ENCODE measurements around a stretch of chr20.

DNA sequence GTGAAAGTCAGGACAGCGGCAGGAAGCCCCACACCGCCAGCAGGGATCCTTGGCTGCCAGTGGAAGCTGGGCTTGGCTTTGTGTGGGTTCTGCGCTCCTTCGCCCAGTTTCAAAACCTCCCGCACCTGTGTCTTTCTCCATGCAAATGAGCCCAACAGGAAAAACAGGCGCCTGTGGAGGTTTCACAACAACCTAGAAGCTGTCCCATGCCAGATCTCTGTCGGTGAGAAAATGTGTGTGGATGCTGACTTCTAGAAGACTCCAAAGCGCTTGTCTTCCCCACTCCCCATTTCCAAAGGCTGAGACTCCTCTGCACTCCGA is 291.6 kb downstream of the BMP7 start:
- PRO-cap: no peak

DNA sequence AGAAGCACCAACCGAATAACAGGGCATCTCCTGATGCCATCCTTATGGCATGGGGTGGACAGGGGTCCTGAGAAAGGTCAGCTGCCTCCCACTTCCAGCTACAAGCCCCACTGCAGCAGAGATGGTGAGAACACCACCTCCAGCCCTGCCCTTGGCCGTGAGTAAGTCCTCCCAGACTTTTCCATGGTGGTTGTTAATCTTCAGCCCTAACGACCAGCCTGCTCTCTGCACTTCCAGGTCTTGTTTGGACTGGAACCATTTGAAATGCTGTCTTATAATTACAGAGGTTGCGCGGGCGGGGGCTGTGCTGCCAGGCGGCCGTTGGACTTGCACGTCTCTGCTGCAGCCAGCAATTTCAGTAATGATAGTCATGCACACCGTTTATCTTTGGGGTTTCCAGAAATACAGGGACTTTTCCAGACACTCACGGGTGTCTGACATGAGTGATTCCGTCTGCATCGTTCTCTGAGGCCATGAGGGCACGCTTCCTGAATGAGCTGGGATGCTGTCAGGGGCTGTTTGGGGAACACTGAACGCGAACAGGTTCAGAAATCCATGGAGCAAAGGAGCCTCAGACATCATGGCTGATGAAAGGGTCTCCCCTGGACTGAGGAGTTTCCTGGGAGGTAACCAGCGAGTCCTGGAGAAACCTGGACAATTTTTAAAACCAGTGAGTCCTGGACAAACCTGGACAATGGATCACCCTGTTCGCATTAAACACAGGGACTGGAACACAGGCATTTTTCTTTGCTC is 118.1 kb downstream of the BMP7 start:
- PRO-cap: no peak

- PRO-cap: no peak
These were observed 24.9 kb downstream of the BMP7 start for GRCh38 chr20:57241490-57241941.

DNA sequence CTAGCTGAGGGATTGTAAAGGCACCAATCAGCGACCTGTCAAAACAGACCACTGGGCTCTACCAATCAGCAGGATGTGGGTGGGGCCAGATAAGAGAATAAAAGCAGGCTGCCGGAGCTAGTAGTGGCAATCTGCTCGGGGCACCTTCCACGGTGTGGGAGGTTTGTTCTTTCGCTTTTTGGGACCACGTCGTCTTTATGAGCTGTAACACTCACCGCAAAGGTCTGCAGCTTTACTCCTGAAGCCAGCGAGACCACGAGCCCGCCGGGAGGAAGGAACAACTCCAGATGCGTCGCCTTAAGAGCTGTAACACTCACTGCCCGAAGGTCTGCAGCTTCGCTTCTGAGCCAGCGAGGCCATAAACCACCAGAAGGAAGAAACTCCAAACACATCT is 1.9 kb upstream of the RAE1 start:
- PRO-cap: no peak

DNA sequence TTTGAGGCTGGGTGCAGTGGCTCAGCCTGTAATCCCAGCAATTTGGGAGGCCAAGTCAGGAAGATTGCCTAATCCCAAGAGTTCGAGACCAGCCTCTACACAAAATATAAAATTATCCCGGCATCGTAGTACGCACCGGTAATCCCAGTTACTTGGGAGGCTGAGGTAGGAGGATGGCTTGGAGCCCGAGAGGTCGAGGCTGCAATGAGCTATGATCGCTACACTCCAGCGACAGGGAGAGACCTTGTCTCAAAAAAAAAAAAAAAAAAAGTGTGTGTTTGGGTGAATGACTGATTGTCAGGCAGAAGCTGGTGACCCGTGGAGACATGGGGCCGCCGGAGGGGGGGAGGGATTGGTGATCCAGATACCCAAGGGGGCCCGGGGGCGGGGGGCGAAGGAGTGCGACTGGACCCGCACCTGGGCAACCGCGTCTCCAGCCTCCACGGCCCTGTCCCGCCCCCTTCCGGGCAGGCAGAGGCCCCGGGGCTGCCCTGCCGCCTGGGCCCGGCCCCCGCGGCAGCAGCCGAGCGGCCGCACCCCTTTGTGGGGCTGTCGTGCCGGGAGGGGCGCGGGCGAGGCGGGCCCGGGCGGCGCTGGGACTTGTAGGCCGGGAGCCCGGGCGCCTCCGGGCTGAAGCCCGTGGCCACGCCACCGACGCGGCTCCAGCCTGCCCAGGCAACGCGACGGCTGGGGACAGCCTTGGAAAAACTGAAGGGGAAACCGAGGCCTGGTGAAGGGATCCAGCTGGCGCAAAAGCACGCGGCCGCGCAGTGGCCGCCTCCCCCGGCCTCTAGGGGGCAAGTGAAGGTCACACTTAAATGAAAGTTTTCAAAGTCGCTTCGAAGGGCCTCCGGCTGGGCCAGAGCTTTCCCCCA is 2.1 kb upstream of the RBM38 start:
- PRO-cap: no peak

DNA sequence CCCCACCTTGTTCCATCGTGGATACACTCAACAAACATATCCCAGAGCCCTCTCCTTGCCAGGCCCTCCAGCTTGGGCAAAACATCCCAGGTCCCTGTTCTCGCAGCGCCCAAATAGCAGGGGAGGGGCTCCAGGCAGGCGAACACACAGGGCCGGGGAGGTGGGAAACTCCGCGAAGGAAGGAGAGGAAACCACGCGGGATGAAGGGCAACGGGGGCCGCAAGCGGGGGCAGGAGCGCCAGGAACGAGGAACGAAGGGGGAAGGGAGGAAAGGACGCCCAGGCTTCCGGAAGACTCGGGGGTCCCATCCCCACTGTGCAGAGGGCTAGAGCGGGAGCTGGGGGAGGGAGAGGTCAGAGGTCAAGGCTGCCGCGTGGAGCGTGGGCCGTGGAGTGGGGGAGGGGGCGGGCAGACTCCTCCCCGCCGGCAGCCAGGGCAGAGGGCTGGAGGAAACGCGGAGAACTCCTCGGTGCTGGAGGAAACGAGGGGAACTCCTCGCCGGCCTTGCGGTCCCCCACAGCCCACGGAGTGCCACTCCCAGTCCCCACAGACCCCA is 1.4 kb upstream of the RBM38 start:
- PRO-cap: no peak

GRCh38 chr20:57404294-57404517 is 13.0 kb downstream of the RBM38 start:
- PRO-cap: no peak

DNA sequence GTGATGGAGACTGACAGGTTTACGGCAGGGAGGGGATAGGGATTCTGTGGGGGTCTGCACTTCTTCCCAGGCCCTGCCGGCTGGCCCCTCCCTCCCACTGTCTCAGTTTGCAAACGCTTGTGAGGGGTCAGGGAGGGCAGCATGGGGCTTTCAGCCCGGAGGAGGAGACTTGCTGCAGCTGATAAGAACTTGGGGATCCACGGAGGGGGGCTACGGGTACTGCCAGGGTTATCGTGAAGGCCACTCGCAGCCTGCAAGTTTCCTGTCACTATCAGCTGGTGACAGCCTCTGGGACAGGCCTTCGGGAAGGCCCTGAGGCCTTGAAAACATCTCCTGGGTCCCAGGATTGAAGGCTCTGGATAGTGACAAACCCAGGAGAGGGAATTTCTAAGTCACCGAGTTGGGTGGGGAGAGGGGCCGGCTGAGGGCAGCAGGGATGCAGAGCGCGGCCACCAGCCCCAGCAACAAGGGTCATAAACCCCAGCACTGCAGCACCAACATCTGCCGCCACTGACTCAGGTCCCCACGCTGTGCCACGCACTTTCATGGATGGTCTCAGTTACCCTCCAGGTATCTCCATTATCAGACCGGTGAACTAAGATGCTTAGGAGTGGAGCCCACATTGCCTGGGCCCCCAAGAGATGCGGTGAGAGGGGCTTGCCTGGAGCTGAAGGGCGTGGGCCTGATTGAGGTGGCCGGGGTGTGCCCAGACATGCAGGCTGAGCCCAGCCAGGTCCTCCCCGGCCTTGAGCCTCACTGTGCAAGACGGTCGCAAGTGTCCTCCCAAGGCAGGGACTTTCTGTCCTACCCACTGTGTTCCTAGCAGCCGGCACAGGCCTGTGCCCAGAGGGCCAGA is 19.1 kb downstream of the RBM38 start:
- PRO-cap: no peak

DNA sequence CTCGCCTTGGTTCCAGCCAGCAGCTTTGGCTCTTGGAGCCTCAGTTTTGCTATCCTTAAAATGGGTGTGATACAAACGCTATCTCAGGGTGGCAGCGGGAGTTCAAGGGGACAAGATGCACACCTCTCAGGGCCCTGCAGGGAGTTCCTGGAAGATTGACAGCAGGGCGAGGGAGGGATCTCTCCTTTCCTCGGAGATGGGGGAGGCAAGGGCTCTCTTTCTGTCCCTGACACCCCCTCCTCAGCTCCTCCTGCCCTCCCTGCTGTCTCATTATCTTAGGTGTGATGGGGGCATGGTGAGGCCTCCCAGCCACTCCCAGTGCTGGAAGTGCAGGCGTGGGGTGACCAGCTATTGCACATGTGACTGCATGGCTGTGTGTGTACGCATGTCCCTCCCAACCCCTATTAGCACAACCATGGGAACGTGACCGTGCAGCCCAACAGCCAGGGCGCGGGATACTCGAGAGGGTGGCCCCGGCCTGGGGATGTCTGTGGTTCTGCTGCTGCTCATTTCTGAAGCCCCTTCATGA is 50.8 kb downstream of the RBM38 start:
- PRO-cap: no peak

GRCh38 chr20:57451776-57452576 is 60.8 kb downstream of the RBM38 start:
- PRO-cap: no peak

GRCh38 chr20:57480612-57481434 is 44.1 kb downstream of the CTCFL start:
- PRO-cap: no peak

DNA sequence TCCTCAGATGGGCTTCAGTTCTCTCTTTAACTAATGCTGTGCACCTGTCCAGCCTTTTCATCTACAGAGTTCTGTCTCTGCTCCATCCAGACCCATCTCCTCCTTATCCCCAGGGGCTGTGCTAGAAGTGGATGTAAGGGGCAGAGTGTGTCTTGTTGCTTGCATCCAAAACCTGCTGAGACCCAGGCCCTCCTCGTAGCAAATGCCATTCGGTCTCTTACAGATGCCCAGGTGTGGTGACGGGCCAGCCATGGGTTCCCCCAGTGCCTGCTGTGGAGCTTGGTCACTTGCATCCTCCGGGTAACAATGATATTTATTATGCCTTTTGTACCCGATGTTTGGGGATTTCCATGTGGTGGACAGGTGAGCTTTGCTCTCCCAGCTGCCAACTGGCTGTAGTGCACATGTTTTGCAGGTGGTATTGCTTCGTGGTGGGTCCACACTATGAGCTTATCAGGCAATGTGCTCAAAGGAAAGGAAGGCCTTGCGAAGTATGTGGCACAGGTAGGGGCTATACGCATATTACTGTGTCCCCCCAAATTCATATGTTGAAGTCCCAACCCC is 4.1 kb upstream of the CTCFL start:
- PRO-cap: no peak

GRCh38 chr20:57556618-57557271 is 4.2 kb upstream of the PCK1 start:
- PRO-cap: no peak

DNA sequence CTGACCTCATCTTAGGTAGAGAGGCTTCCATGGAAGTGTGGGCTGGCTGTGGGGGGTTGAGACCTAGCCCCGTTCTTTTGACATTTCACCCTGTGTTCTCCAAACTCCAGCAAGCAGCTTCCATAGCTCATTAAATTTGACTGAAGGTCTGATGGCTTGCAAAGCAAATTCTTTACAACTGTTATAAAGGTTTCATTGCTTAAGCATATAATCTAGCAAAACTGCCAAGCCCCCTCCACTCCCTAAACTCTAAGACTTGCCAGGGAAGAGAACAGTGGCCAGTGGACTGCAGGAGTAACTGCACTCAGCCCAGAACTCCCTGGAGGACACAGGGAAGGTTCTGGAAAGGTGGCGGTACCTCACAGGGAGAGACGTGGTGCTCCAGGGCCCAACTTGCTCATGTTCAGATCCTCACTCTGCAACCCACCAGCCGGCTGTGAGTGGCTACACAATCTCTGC is 978 bp upstream of the PCK1 start:
- PRO-cap: no peak

DNA sequence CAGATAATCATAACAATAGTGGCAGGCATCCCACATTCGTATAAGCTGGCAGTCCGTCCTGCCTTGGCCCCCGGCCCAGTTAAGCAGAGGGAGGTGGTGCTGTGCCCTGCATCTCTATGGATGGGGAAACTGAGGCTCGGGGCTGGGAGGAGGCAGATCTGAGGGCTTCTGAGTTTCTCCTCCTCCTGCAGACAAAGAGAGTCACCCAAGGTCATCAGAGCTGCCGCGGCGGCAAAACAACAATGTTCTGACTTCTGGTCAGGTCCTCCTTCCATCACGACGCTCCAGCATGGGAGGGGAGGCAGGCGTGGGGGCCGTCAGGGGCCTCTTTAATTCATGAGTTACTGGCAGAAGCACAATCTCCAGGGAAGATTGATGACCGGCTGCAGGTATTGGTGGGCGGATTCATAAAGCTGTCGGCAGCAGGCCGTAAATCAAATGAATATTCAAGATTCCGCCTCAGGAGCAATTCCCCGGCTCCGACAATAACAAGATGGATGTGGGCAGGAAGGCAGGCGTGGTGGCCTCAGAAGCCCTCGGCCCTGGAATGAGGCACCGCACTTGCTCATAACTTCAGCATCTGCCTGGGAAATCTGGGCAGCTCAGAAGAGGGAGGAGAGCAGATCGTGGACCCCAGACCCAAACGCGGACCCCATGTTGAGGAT is 19.0 kb downstream of the PCK1 start:
- PRO-cap: no peak

DNA sequence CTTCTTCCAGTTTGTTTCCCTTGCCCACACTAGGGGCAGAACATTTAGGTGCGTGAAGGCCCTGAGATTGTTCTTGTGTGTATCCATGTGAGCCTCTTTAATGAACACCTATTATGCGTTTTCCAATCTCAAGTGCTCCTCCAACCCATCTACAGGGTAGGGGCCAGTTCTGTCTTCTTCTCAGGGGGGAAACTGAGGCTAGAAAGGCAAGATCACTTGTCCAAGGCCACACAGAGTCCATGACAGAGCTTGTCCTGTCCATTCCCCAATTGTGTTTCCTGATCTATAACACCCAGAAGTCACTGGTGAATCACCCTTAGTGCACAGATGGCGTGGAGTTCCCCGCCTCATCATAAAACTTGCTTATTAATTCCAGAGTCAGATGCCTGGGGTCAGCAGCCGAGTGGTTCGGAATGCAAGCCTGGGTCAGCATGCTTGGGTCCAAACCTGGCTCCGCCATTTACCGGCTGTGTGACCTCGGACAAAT is 1.1 kb upstream of the ZBP1 start:
- PRO-cap: no peak

DNA sequence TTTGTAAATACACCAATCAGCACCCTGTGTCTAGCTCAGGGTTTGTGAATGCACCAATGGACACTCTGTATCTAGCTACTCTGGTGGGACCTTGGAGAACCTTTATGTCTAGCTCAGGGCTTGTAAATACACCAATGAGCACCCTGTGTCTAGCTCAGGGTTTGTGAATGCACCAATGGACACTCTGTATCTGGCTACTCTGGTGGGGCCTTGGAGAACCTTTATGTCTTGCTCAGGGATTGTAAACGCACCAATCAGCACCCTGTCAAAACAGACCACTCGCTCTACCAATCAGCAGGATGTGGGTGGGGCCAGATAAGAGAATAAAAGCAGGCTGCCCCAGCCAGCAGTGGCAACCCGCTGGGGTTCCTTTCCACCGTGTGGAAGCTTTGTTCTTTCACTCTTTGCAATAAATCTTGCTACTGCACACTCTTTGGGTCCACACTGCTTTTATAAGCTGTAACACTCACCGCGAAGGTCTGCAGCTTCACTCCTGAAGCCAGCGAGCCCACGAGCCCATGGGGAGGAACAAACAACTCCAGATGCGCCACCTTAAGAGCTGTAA is 9.2 kb upstream of the ZBP1 start:
- PRO-cap: no peak

DNA sequence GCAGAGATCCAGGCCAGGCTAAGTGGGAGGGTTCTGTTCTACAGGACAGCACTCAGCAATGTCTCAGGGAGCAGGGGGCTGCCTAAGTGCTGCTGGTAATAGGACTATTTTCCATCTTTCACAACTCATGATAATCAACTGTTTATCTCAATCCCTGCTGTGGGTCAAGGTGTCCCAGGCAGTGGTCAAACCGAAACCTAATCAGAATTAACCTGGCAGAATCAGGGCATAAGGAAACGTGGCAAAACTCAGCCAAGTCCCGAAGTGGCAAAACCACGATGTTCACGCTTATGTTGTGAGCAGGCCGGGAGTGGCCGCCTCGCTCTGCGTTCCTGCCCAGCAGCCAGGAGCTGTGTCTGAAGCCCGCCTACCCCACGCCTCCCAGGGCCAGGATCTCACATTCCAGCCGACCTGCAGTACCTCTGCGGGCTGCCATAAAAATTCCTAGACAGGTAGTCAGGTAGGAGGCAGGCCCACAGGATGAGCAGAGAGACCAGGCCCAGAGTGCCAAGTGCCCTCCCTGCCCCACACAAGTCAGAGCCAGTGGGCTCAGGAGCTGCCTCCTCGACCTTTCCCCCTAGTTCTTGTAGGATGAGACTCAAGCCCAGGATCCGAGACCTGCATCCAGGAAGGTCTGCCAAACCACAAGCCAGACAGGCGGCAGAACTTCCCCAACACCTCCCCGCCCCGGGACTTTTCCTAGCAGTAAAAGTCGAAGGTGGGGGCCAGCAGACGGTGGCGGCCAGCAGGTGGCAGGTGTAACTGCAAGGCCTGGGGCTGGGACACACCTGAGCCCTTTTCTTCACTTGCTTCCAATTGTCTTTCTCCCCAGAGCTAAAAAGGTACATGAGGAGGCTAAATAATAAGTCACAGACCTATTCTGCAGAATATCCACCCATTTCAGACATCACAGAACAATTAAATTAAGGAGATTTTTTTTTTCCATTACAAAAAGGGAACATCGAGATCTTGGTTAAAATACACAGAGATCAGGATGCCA is 16.7 kb downstream of the PMEPA1 start:
- PRO-cap: no peak

GRCh38 chr20:57706018-57706826 is 3.6 kb downstream of the PMEPA1 start:
- PRO-cap: no peak

- PRO-cap: no peak
These were observed 1.1 kb downstream of the PMEPA1 start for GRCh38 chr20:57708395-57709371.